Iris pigment epithelial cell (primary cell): ENCODE results near the gene CMC2.

GRCh38 chr16:77200112-77200815, 1.1 kb downstream of the SYCE1L start:
- RRBS, result no CpG with 5 or more reads among the region's 23 CpGs

DNA sequence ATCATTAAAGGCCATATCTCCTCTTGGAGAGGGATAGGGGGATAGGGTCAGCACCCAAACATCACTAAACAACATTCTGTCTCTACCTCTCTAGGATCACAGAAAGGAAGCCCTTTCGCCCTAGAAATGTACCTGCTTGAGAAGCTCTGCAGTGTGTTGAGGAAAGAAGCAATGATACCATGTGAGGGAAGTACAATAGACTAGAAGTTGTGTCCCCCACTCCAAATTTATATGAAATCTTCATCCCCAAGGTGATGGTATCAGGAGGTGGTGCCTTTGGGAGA, 13.2 kb upstream of the VAT1L start:
- RRBS, result no CpG with 5 or more reads among the region's 1 CpG

DNA sequence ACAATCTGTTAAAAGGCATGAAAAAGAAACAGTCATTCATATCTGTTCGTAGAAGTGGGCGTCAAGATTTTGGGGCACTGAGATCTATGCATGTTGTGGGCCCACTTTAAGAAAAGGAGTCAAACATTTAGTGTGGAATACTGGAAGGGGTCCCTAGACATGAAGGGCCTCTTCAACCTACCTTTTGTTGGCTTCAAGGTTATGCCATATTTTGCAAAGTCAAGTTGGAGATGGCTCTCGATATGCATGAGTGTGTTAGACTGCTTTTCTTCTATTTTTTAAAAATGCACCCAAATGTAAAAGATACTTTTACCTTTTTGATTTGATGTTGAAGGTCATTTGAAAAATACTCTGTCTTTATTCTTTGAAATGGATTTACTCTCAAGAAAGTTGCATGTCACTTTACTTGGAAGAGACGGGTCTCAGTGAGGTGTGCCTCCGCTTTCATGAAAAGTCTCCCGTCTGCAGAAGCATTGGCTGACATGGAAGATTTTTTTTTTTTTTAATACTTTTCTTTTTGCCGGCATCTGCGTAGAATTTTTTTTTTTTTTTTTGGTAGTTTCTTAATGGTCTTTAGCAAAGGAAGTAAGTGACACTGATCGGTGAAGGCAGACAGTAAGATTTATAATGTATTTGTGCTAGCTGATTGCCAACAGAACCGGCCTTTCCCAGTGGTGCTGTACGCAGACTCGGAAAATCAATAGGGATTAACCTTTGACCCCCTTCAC, 383.6 kb downstream of the WWOX start:
- RRBS, result no CpG with 5 or more reads among the region's 12 CpGs

DNA sequence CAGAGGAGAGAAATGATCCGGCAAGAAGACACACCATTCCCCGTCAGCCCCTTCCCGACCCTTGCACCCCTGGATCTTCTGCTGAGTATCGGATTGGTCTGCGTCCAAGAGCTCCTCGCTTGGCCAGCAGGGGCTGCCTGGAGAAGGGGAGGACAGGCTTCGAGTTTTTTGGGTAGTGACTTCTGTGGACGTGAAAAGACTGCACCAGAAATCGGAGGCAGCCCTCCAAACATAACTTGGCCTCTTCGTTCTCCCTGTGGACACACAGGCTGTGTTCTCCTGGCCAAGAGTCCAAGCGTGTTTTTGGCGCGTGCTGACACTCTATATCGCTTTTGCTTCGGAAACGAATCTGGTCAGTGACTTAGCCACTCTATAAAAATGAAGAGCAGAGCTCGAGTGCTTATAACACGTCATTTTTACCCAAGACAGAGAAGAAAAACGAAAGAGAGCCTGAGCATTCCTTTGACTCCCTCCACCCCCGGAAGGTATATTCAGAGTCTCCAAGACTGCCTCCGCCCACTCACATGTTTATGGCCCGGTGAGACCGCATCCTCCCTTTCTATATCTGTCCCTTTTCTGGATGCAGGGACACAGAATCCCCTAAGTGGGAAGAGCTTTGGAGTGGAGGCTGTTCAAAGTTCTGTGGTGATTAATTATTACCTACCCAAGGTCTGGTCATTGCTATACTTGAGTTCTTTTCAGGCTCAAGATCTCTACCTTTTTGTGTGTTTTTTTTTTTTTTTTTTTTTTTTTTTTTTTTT, 406.7 kb downstream of the WWOX start:
- RRBS, result 60% methylated on average over 3 of the region's 23 CpGs

DNA sequence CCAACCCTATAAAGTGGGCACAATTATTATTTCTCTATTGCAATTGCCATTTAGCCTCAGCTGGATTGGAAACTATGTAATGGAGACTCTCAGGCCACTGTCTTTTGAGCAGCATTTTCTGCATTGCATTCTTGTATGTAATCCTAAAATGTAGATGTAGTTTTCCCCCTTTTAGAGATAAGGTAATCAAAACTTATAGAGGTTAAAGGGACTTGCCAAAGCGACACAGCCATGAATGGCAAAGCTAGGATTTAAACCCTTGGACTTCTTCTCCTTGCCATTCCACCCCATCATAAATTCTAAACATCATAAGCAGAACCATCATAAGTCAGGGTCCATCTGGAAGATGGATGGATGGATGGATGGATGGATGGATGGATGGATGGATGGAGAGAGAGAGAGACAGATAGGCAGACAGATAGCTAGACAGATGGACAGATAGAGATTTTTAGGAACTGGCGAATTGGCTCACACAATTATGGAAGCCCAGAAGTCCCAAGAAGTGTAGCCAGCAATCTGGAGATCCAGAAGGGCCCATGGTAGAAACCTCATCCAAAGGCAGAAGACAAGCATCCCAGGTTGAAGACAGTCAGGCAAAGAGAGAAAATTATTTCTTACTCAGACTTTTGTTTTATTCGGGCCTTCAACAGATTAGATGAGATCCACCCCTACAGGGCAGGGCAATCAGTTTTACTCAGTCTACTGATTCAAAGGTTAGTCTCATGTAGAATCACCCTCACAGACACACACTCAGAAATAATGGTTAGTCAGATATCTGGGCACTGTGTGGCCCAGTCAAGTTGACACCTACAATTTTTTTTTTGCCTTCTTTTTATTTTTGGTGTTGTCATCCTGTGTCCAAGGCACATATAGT, 729.5 kb downstream of the WWOX start:
- RRBS, result no CpG with 5 or more reads among the region's 3 CpGs

GRCh38 chr16:79503466-79503955, 97.0 kb downstream of the MAF start:
- RRBS, result no CpG with 5 or more reads among the region's 2 CpGs

DNA sequence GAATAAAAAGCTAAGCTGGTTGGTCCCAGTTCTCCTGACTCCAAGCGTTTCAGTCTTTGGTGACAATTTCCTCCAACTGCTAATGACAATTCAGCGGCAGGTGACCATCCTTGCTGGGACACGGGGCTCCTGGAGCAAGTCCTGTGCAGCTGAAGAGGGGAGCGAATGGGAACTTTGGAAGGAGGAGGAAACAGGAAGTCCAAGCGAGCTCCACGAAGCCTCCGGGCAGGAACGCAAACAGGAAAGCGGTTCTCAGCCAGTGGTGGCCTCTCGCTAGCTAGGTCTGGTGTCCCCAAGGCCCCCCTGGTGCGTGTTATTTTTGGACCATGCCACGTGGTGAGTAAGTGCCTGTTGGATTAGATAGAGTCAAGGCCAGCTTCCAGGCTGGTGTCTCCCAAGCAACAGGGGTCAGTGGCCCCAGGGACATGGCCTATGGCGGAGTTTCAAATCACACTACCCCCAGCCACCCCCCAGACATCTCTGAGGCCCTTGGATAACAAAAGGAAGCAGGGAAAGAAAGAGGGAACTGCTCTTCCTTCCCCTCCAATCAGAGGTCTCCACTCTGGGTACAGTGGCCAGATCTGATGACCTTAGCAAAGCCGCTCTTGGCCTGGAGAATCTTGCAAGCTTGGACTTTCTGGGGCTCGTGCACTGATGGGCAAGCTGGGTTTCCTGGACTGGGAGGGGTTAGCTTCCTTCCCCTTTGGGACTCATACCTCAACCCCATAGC, 58.3 kb downstream of the MAF start:
- RRBS, result no CpG with 5 or more reads among the region's 15 CpGs

DNA sequence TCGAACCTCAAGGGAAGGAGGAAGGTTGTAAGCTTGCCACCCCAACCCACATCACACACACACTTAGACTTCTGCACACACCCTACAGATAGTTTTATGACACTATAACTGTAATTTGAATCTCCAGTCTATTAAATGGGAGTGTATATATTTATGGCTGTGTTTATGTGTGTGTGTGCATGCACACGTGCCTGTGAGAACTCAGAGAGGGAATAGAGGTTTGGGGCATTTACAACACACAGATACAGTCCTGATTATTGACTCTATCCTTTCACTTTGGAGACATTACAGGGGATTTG, 171.5 kb upstream of the MAF start:
- RRBS, result no CpG with 5 or more reads among the region's 2 CpGs

GRCh38 chr16:79844933-79845540, 244.5 kb upstream of the MAF start:
- RRBS, result no CpG with 5 or more reads among the region's 9 CpGs

- RRBS, result no CpG with 5 or more reads among the region's 2 CpGs
Measured at GRCh38 chr16:80046392-80046750, 445.8 kb upstream of the MAF start.

GRCh38 chr16:80718287-80718853, 86.0 kb downstream of the CDYL2 start:
- RRBS, result no CpG with 5 or more reads among the region's 4 CpGs

DNA sequence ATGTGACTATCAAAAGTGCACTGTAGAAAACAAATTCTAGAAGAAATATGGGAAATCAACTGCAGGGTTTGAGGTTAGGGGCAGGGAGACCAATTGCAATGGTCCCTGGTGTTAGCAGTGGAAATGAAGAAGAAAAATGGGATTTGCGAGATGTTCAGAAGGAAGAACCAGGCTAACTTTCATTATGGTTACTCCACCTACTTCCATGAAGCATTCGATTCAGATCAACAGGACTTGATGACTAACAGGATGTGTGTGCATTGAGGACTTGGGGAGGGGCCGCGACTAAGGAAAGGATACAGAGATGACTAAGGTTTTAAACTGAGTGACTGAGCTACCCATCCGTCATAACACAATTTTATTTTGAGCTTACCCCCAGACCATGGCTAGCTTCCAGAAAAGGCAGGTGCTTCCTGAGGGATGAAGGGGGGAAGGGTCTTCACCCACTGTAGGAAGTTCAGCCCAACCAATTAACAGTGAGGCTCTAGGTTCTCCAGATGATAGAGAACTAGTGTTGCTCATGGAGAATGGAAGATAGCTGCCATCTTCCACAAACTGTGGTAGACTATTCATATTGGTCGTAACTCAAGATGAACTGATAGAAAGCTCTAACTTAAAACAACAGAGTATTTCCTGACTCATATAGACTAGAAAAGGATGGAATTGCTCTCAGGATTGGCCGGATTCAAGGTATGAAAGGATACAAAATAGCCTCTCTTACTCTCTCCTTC, 2.6 kb upstream of the CDYL2 start:
- RRBS, result no CpG with 5 or more reads among the region's 7 CpGs

DNA sequence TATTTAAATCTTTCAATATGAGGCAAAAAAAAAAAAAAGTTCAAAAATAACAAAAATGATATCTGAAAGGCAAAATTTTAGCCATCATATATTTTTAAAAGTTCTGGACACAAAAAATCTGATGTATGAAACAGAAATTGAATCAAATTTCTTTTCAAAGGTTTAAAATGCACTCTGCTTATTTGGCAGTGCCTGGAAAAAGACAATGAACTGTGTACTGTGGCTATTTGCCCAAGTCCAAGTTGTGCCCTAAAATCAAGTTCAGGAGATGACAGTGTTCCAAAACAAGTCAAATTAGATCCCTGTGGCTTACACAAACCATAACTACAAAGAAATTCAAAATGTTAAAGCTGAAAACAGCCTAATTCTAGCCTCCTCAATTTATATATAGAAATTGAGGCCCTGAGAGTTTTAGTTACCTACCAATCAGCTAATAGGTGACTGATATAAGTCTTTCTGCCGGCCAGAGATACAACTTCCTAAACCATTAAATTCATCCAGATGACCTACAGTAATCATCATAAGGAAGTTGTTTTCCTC, 25.6 kb downstream of the CMC2 start:
- RRBS, result no CpG with 5 or more reads among the region's 1 CpG

GRCh38 chr16:81005995-81007051, at the start of gene CMC2:
CMC2 (minus strand) TSS chr16:81006885.
- RRBS, result 2% methylated on average over 6 of the region's 77 CpGs

DNA sequence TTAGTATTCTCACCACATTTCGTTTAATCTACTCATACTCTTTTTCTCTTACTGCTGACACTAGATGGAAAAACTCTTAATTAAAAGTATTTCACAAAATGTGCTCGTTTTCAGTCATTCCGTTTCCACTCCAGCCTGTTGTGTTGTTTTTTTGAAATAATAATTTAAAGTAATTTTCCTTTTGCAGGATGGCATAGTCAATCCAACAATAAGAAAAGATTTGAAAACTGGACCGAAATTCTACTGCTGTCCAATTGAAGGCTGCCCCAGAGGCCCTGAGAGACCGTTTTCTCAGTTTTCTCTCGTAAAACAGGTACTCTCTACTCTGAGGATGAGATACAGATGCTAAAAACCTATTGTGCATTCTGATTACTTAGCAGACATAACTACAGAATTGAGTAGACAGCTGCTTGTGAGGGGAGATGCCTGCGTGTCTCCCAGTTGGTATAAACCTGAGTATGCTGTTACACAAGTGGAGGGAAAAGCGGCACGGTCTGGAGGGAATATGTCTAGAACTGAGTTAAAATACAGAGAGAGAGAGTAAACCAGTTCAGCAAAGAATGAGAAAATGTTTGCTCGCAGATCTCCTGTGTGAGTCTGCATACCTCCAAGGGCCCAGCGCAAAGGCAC, 5.6 kb downstream of the ATMIN start:
- RRBS, result no CpG with 5 or more reads among the region's 11 CpGs

GRCh38 chr16:81141361-81141613, 45.1 kb upstream of the GCSH start:
- RRBS, result no CpG with 5 or more reads among the region's 8 CpGs

GRCh38 chr16:81450404-81451245, 6.0 kb downstream of the CMIP start:
- RRBS, result no CpG with 5 or more reads among the region's 7 CpGs

DNA sequence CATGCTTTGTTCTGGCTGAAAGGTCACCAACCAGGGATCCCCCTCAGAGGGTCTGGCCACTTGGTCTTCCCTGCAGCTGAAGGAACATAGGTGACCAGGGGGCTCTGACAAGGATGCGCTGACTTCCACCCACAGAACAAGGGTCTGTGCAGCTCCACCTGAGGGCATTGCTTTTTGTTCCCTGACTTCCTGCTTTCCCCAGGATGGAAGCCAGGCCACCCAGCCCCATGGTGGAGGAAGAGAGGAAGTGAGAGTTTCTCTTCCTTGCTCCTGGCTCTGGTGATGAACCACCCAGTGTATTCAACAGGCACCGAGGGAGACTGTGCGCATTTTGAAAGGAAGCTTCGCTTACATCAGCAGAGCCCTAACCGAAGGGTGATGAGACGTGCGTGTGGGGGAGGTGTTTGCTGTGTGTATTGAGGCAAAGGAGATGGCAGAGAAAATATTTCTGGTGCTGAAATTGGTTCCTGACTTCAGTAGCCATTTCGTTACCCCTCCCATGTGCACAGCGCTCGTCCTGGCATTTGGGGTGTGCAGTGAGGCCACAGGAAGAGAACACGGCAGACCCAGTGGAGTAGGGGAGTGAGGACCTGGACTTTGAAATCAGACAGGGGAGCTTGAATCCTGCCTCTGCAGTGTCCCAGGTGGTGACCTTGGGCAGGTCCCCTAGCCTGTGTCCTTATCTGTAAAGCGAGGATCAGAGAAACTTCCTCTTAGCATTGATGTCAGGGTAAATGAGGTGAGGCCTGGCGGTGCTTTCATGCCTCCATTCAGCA, 7.2 kb downstream of the CMIP start:
- RRBS, result no CpG with 5 or more reads among the region's 13 CpGs

DNA sequence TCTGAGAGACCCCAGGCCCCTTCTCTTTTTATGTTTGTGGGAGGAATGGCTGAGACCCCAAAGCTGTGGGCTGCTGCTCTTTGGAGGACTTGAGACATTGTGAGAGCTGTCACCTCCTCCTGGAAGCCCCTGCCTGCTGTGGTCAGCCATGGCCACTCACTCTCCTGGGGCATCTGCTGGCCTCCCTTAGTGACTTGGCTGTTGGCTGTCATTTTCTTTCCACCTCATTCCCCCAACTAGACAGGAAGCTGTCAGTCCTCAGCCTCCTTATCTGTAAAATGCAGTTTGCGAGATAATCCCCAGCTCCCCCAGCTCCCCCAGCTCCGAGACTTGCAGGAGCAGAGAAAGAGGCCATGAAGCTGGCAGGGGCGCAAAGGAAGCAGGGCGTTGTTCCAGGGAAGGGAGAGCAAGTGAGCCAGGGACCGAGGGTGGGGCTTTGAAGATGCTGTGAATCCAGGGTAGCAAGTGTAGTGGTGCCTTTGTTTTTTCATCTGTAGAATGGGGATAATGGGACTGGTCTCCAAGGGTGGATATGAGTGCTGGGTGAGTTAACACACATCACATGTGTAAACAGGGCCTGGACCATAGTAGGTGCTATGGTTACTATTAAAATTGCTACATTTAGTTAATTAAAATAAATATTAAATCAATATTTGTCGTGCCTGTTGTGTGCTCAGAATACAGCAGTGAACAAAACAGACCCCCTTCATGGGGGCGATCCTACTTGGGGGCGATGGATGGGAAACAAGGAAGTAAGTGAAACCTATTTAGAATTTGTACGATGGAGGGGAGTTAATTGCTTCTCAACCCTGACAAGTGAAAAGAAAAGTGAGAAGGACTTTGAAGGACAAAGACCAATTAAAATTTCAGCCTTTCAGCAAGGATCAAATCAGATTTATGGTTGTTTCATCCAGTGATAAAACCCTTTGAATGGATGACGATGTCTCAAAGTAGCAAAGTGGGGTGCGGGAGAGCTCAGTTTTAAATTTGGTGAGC, 51.3 kb downstream of the CMIP start:
- RRBS, result no CpG with 5 or more reads among the region's 11 CpGs

GRCh38 chr16:81504979-81505384, 60.4 kb downstream of the CMIP start:
- RRBS, result no CpG with 5 or more reads among the region's 10 CpGs